ENCODE measurements around the genes NDUFA4 and ETV1.

DNA sequence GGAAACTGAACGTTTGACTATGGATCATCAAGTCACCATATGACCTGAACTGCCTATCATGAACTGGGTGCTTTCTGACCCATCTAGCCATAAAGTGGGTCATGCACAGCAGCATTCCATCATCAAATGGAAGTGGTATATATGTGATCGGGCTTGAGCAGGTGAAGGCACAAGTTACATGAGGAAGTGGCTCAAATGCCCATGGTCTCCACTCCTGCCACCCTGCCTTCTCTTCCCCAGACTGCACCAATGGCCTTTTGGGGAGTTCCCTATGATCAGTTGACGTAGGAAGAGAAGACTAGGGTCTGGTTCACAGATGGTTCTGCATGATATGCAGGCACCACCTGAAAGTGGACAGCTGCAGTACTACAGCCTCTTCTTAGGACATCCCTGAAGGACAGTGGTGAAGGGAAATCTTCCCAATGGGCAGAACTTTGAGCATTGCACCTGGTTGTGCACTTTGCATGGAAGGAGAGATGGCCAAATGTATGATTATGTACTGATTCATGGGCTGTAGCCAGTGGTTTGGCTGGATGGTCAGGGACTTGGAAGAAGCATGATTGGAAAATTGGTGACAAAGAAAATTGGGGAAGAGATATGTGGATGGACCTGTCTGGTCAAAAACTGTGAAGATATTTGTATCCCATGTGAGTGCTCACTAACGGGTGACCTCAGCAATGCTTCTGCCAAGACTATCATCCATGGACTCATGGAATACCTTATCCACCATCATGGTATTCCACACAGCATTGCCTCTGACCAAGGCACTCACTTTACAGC, 7.3 kb upstream of the RPA3 start:
- PRO-cap, 8 experiments, result no peak in any of the 8 experiments

DNA sequence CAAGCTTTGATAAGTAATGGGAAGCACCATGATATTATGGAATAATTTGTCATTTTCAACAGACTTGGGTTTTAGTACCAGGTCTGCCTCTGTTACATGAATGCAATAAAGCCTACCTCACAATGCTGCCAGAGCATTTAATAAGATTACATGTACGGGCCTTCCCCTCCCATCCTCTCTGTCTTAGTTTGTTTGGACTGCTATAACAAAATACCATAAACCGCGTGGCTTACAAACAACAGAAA, 74.0 kb upstream of the RPA3 start:
- PRO-cap, 8 experiments, result peak in 7 of 8 experiments; most common minus-strand start position 175 of the sequence (in 7)

GRCh38 chr7:7858472-7858876, 110.1 kb upstream of the GLCCI1 start:
- PRO-cap, 8 experiments, result no peak in any of the 8 experiments

DNA sequence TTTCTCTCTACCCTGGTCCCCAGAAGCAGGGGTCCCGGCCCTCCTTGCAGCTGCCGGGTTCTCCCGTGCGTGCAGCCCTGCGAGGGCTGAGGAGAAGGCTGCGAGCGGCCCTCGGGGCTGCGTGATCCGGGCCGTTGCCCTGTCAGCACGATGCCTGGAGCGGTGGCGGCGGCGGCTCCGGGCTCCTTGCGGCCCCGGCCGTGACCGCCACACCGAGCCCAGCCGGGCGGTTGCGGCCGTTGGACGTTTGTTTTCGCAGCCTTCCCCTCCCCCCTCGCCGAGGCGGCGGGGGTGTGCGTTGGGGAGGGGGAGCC, 254 bp downstream of the GLCCI1 start:
- PRO-cap, 8 experiments, result peak in 7 of 8 experiments; most common minus-strand start position 249 of the sequence (in 3)

DNA sequence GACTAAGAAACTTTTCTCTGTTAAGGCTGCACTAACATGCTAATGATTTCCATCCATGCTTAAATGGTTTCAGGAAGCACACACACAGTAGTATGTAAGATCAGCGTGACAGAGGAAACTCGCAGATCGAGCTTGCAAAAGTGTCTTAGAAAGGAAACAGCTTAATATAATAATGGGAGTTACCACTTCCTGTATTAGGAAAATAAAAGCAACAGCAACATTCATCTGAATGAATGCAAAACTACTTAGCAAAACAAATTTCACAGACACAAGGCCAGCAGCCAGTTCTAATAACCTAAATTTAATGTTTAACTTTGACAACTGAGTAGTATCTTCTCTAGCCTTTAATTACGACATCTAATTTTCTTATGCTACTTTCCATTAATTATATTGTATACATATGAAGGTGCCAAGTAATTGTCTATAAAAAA, 112.6 kb downstream of the ICA1 start:
- PRO-cap, 8 experiments, result no peak in any of the 8 experiments

DNA sequence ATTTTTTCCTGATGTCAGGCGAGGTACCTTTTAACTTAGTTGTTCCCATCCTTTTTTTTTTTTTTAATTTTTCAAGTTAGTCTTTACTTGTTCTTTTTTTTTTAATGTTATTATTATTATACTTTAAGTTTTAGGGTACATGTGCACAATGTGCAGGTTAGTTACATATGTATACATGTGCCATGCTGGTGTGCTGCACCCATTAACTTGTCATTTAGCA, 1201.8 kb downstream of the NDUFA4 start:
- PRO-cap, 8 experiments, result no peak in any of the 8 experiments

GRCh38 chr7:9995764-9995985, 944.3 kb downstream of the NDUFA4 start:
- PRO-cap, 8 experiments, result no peak in any of the 8 experiments

- PRO-cap, 8 experiments, result no peak in any of the 8 experiments
These were observed 818.3 kb downstream of the NDUFA4 start for GRCh38 chr7:10121574-10122054.

DNA sequence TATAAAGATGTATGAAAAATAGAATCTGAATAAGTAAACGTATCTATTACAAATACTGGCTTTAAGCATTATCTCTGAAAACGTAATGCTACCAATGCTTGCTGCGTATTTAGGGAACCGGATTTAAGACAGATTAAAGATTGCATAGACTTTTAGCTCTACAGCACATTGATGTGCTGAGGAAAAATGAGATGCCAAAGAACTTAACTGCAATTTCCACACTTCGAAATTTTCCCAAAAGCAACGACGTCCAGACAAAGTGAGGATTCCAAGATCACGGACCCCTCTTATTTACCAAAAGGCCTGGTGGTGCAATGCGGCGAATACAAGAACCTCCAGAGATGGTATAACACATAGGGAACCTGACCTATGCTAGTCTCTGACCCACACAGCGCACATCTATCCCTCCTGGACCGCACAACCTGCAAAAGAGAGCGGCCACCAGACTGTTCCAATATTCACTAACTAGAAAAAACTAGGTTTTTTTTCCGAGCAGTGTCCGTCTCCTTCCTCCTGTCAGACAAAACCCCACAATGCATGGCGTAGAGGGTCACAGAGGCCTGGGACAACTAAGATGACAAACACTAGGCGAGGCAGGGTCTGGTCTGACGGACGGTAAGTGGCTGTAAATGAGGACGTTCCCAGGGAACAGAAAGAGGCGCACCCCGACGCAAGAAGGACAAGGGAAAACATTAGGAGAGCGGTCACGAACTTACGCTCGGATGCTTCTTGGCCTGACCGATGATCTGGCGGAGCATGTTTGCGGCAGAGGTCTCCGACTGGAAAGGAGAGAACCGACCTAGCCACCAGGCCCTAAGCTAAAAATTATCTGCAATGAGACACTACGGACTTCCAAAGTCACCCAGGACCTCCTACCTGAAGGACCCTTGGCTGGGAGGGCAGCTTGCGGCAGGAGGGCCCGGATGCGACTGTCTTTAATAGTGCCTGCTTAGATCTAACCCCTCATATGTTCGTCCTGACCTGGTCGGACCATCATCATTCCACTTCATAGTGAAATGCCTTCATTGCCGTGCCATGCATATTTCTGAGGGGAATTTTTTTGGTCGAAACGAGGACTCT, at the start of gene NDUFA4:
NDUFA4 (minus strand) TSS at position 854 of the 1,080 bp plus-strand sequence.
- PRO-cap, 8 experiments, result peak in 7 of 8 experiments; most common minus-strand start position 788 of the sequence (in 2)

DNA sequence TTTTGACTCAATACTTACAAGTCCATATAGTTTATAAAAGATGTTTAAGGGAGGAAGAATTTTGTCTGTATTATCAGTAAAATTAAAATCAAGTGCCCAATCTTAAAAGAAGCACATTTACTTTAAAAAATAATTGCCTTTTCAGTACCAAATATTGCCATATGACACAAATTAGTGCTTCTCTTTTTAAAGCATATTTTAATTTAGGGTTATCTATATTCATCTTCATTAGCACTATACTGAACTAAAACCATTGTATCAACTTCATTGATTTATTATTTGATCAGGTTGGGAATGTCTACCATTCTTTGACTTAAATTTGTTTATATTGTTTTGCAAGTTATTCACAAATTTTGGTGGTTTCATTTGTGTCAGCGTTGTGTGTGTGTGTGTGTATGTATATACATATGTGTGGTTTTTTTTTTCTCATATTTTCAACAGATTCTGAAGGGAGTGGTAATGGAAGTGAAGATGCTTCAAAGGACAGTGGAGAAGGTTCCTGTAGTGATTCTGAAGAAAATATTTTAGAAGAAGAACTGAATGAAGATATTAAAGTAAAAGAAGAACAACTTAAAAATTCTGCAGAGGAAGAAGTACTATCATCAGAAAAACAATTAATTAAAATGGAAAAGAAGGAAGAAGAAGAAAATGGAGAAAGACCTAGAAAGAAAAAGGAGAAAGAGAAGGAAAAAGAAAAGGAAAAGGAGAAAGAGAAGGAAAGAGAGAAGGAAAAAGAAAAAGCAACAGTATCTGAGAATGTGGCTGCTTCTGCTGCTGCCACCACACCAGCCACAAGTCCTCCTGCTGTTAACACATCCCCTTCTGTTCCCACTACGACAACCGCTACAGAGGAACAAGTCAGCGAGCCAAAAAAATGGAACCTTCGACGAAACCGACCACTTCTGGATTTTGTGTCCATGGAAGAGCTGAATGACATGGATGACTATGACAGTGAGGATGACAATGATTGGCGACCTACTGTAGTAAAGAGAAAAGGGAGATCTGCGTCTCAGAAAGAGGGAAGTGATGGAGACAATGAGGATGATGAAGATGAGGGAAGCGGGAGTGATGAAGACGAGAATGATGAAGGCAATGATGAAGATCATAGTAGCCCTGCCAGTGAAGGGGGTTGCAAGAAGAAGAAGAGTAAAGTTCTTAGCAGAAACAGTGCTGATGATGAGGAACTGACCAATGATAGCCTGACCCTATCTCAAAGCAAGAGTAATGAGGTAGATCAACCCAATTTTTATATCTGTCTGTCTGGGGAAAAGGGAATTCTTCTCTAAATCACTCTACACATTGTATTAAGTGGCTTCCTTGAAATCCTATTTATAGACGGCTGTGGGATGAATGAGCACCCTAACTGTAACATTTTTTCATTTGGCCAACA, 8.8 kb downstream of the PHF14 start:
- PRO-cap, 8 experiments, result no peak in any of the 8 experiments

DNA sequence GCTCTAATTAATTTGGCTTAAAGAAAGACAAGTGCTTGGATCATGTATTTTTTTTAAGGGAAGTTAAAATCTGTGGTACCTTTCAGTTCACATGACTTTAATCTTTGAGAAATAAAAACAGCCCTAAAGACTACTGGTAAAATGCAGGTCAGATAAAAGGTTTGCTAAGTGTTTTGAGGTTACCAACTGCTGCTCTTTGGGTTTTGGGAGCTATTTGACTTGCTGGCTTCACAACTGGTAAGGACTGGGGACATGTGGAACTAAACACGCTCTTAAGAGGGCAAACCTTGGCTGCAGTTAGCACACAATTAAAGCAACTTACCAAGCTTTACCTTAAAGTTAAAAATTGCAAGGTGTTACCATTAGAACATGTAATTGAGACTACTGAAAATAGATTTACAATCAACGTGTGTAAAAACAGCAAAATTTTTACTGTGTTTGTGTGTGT, 220.2 kb downstream of the PHF14 start:
- PRO-cap, 8 experiments, result no peak in any of the 8 experiments

DNA sequence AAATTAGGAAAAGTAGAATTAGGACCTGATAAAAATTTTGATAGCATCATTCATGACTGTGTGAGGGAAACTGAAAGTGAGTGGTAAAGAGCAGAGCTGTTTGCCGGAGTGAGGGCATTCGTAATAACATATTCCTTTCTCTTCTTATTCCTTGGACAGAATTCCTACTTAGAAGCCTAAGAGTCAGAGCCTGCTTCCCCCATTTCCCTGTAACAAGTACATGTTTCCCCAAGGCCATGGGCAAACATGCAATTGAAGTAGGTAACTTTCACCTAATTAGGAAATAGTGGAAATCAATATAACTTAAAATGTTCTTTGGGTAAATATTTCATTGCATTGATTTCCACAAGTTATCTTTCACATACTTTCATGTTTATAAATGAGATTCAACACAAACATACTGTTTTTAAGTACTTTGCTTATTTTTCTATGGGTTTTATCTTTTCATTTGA, 309.9 kb downstream of the THSD7A start:
- PRO-cap, 8 experiments, result no peak in any of the 8 experiments

- PRO-cap, 8 experiments, result peak in 1 of 8 experiments; most common plus-strand start chr7:12210742 (in 1); most common minus-strand start chr7:12210728 (in 1)
These were observed 650 bp upstream of the TMEM106B start for GRCh38 chr7:12210429-12210859.

DNA sequence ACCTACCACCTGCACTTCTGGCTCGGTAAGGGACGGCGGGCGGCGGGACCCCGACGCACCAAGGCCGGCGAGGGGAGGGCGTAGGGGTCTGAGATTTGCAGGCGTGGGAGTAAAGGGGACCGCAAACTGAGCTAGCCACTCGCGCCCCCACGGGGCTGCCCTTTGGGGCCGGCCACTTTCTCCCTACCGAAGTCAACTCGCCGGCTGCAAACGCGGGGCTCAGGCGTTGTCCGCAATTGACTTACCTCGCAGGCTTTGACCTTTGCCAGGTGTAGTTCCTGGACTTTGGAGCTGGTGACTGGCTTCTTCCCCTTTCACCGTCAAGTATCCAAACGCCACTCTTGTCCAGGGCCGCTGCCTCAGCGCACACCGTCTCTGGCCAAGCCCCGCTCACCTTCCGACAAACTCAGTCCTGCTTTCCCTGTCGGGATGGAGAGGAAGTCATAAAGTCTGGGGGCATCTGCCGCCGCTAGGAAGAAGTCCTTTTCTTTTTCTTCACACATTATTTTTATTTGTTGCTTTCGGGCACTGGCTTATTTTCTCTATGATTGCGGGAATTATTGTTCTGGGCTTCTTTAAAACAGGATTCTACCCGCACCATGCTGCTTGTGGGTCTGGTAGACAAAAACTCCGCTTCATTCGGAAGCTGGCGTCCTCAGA, 571 bp downstream of the SCIN start:
- PRO-cap, 8 experiments, result no peak in any of the 8 experiments

DNA sequence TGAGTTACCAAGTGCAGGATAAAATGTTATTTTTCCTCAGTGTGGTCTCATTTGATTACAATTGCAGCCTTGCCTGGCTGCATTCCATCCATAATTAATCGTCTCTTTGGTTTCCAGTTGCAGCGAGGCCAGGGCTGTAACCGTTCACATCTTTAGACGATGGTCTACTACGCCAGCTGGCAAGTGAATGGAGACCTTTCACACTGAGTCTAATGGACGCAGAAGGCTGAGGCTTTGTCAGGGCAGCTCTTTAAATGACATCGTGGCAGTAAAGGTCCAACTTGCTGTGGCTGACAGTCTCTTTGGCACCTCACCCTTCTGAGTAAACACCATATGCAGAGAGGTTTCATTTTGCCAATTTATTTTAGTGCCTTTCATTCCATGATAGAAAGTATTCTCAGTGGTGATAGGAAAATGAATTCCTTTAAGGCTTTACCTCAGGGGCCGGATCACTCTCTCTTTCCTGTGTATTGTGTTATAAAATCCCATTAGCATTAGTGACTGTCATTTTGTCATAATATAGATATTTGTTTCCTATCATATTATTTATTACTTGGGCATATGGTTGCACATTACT, 84.1 kb downstream of the ARL4A start:
- PRO-cap, 8 experiments, result no peak in any of the 8 experiments

DNA sequence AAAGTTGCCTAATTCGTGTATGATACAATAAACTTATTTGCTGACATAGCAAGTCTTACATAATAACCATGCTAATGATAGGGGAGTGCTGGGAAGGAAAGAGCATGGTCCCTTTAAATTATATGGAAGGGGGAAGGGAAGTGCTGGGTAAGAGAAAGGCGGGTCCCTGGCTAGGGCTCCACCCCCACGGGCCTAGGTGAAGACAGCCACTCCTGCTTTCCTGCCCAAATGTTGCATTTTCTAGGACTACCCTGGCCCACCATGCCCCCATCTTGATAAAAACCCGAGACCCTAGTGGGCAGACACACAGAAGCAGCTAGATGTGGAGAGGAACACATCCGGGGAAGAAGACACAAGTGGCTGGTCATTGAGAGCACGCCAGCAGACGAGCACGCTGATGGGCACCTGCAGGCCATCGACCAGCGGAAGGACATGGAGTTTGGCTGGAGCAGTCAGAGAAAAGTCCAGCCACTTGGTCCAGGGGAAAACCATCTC, 328.7 kb downstream of the ARL4A start:
- PRO-cap, 8 experiments, result no peak in any of the 8 experiments

GRCh38 chr7:13161298-13161540, 473.8 kb downstream of the ARL4A start:
- PRO-cap, 8 experiments, result no peak in any of the 8 experiments

- PRO-cap, 8 experiments, result no peak in any of the 8 experiments
These were observed at the start of gene ETV1 for GRCh38 chr7:13989300-13990026. Gene ETV1 (minus strand): TSS chr7:13989666.

GRCh38 chr7:14241929-14242630, 252.6 kb upstream of the ETV1 start:
- PRO-cap, 8 experiments, result no peak in any of the 8 experiments

DNA sequence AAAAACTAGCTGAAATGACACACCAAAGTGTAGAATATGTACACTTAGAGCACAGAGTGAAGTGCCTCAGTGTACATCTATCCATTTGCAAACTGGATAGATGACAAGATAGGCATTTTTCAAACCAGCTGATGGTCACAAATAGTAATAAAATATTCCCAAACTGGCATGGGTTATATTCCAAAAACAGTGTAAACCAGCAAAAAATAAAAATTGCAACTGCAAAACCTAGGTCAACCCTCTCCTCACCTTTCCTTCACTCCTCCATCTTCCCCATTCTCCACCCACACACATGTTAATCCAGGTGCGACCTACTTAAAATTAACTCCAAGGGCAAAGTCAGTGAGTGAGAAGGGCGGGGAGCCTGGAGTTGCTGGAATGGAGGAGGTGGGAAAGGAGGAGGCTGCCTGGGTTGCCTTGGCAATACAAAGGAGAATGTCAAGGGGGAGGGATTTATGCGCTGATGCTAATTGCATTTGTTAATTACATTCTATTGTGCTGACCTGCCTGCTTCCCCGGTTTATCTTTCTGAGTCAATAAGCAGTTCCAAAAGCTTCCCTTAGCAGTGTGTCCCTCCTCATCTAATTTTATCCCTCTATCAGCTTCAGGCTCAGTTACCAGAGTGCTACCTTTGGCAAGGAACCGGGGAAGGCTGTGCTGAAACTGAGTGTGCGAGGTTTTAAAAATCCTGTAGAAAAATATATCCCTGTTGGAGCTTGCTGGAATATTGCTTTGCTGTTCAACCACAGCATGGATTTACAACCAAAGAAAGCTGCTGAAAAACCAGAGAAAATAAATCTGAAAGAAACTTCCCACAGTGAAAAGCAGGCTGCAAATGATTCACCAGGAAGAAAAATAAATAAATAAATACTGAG, 113.0 kb upstream of the DGKB start:
- PRO-cap, 8 experiments, result no peak in any of the 8 experiments